ENCODE data around the gene AREL1.

DNA sequence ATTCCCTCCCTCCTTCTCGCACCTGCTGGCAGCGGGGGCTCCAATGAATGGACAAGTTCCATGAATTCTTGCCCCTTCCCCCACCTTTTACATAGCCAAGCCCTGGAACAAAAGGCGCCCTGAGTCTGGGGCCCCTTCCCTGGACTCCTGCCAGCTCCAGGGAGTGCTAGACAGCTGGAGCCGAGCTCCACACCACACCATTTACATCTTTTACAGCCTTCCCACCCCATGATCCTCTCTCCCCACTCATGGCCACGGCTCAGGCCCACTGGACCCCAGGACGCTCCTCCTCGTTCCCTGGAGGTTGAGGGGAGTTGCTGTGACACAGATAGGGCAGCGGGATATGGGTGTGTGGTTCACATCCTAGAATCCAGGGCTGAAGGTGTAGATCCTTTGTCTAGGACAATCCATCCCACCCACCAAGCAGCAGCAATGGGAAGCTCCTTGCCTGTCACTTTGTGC lies 21.7 kb upstream of the VRTN start:
- PRO-cap, result no peak

DNA sequence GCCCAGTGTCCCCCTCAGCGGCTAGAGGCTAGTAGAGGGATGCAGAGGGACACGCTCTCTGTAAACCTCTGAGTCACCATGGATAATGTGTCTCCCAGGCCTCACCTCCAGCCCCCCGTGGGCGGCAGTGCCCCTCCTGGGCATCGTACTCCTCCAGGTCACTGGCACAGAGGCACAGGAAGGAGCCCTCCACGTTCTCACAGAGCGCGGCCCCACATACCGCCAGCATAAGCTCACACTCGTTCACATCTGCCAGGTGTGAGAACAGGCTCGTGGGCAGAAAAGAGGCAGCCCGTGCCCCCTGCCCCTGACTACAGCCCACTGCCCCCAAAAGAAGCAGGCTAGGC lies 12.4 kb downstream of the ISCA2 start:
- PRO-cap, result no peak

DNA sequence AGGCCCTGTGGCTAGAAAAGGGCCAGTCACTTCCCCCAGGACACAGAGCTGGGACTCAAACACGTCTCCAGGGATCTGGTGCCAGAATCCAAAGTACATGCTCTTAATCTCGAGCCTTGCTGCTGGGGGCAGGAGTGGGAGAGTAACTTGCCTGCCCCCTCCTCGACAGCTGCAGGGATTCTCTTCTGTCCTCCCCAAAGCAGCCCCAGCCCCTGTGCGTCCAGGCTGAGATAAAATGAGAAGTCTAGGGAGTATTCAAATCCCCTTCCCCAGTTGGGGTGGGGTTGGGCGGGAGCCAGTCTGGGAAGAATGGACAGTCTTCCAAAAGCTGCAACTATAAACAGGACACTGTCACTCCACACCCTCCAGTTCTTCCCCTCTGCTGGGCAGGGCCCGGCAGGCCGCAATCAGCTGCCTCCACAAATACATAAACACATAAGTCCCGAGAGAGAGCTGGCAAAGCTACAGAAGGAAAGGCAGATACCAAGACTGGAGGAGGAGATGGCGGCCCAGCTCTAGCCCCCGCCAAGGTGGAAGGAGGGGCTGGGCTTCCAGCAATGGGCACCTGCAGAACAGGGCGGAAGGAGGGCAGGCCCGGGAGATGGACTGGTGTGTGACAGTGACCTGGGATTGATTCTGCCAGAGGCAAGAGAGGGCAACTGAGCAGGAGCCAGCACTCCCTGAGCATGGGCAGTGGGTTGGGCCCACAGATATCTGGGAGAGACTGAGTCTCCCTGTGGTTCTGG lies 12.7 kb downstream of the LTBP2 start:
- PRO-cap, result no peak

DNA sequence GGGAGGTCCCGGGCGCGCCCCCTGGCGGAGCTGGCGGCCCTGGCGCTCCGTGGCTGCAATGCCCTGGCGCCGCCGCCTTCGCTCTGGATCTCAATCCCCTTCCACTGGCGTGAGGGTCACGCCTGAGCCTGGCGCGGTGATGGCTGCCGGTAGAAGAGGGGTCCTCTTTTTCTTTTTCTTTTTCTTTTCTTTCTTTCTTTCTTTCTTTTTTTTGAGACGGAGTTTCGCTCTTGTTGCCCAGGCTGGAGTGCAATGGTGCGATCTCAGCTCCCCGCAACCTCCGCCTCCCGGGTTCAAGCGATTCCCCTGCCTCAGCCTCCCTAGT lies 670 bp upstream of the LTBP2 start:
- PRO-cap, result no peak

DNA sequence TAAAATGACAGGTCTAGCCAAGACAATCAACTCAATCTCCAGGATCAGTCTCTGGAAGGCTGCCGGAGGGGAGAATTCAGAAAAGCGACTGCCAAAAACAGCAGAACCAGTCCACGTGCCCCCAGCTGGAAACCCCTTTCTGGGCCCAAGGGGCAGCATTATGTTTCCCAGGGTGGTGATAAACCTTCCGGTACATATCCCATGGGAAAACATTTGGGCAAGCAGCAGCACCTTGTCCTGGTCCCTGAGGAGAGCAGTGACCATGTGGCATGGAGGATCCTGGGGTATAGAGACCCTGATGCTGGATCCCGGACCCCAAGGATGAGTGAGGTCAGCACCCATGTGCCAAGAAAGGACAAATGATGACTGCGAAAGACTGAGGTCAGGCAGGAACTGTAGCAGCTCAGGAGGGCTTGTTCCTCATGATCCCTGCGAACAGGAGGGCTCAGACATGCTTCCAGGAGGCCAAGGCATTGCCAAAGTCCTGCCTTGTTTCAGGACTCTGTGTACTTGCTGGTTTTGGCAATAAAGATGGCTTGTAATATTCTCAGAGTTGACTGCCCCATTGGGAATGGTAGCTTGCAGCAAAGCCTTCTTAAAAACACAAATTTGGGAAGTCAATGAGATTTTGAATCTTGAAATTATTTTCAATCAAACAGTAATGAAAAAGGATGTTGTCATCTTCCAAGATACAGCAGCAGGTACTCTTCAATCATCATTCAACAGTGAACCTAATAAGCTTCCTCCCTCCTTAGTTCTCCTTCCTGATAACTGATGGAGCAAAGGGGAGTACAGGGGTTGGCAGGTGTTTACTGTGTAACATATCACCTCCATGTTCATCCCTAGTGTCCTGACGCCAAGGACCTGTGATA lies 50.0 kb upstream of the LTBP2 start:
- PRO-cap, result no peak

- PRO-cap, result bidirectional peak, plus-strand start at chr14:74713181, minus-strand start at chr14:74713051
These were observed at the start of gene AREL1 for GRCh38 chr14:74712392-74713507. Gene AREL1, minus strand, starts transcription at chr14:74713080.

DNA sequence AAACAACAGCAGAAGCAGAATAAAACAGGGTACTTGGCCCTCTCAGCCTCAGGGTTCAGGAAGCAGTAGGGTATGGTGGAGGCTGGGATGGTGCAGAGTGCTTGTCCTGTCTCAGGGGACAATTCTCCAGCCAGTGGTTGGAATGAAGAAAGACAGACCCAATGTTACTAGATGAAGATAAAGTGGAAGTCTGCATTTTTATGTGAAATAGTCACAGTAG lies 32.4 kb downstream of the PROX2 start:
- PRO-cap, result no peak

DNA sequence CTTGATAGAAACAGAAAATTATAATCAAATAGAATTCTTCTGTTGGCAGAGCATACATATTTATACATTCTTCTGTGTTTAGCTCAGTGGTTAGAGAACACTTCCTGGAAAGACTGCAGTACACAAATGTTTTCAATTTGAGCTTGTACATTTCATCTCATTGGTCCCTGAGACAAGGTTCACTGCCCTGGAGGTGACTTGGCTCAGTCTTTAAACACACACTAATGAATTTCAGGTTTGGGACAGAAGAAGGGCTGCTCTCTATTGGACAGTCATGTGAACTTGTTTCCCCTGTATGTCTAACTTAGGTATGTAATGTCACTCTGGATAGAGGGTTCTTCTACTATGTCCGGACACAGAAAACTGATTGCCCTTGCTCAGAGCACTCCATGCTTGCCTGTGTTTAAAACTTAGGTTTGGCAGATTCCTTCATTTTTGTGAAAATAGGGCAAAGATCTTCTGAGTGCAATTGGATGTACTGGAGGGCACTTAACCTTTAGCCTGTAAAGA lies 22.9 kb downstream of the PROX2 start:
- PRO-cap, result no peak

DNA sequence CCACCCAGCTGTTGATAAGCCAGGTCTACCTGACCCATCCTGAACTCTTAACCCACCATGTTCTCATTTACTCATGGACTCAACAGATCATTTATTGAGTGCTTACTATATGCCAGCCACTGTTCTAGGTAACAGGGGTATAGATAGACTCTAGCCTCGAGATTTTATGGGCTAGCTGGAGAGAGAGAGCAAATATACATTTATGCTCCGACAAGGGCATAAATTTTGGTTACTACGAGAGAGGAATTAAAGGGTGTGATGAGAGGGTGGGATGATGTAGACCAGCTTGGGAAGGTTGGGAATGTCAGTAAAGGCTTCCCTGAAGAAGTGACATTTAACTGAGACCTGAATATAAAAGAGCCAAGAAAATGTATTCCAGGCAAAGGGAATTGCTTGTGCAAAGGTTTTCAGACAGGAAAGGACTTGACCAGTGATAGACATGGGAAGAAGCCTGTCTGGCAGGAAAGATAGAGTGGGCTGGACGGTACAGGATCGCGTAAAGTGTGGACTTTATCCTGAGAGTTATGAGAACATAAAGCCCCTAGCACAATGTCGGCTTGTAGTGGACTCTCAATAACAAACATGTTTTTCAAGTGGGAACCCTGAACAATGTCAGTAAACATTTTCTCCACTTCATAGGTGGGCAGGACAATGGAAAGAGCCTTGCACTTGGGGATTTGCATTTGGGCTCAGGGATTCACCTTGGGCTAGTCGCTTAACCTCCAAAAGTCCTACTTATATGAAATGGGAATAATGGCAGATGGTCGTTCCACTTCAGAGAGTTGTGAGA lies 2.2 kb downstream of the DLST start:
- PRO-cap, result no peak

- PRO-cap, result no peak
These were observed 15.9 kb downstream of the RPS6KL1 start for GRCh38 chr14:74907106-74907562.

DNA sequence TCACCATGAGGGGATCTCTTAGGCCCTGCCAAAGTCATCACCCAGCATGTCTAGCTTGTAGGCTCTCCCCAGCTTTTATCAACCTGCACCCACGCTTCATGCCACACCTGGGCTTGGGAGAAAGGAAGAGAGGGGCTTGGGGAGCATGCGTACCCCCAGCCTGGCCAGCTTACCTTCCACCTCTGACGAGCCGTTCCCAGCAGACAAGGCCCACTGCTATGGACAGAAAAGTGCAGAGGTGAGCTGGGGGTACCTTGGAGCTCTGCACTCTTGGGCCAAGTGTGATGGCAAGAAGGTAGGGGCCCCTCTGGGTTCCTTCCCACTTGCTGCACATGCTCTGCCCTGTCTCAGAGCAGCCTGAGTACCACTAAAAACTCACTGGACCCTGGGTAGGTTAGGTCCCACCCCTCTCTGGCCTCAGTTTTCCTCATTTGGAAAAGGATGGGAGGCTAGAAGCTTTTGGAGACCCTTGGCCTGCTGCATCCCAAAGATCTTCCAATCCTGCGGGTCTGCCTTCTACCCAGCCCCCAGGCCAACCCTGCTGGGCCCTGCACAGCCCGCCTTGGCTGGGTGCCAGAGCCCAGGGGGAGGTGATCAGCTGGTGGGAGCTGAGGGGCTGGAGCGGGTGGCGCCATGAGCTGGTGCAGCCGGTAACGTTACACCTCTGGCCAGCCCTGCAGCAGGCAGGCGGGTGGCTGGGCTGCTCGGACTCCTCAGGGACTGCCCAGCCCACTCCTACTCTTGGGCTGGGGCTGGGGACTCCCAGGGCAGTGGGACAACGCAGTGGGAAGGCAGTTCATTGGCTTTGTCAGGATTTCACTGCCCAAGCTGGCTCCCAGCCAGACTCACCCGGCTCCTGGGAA lies 1.4 kb downstream of the PGF start:
- PRO-cap, result no peak

DNA sequence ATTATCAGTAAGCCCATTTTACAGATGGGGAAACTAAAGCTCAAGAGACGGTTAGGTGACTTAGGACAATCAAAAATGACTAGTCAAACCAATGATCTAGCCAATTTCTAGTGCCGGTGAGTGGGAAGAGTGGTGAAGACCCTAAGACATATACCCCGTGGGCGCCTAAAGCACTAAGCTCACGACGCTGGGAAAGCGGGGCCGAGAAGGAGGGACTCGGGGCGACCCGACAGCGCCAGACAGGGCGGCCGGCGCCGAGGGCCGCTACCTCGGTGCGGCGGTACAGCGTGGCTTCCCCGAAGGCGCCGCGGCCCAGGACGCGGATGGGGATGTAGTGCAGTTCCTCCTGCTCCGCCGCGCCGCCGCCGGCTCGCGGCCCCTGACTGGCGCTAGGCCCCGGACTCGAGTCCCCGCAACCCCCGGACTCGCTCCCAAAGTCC lies 393 bp downstream of the NEK9 start:
- PRO-cap, result no peak

GRCh38 chr14:75127825-75128232 lies 981 bp upstream of the NEK9 start:
- PRO-cap, result no peak

- PRO-cap, result no peak
These were observed 20.4 kb upstream of the FOS start for GRCh38 chr14:75258145-75258632.

DNA sequence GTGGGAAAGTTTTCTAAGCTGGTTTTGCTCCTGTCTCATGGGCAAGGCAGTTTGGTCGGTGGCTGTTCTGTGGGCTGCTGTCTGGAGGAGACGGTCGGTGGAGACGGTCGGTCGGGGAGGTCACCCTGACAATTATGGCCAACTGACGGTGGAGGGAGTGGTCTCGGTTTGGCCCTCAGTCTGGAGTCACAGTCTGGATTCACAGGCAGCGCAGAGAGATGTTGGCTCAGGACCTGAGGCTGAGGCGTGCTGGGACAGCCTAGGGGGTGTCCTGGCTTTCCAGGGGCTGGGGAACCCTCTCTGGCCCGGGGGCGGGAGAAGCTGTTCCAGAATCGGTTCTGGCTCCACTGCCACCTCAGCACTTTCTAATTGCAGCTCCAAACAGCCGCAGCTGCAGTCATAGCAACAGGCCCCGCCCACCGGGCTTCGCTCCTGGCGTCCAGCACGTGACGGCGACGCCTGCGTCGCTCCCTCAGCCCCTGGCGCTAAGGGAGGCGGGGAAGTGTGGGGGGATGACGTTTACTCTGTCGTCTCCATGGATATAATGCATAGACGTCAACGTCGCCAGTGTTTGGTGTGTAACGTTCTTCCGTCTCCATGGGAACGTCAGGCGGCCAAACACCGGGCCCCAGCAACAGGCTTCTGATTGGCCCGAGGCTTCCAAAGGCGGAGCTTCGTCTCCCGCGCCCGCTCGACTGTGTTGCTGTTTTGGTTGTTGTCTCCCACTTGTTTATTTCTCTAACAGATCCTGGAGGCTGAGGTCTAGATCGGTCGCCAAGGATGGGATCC lies 19.8 kb upstream of the FOS start:
- PRO-cap, result bidirectional peak, plus-strand start at position 80 of the sequence, minus-strand start at position 92 of the sequence; bidirectional peak, plus-strand start at position 189 of the sequence, minus-strand start at position 223 of the sequence; bidirectional peak, plus-strand start at position 744 of the sequence, minus-strand start at position 367 of the sequence

GRCh38 chr14:75259422-75260103 lies 19.1 kb upstream of the FOS start:
- PRO-cap, result bidirectional peak, plus-strand start at chr14:75259696, minus-strand start at chr14:75259629

GRCh38 chr14:75315130-75315540 lies 36.5 kb downstream of the FOS start:
- PRO-cap, result no peak

DNA sequence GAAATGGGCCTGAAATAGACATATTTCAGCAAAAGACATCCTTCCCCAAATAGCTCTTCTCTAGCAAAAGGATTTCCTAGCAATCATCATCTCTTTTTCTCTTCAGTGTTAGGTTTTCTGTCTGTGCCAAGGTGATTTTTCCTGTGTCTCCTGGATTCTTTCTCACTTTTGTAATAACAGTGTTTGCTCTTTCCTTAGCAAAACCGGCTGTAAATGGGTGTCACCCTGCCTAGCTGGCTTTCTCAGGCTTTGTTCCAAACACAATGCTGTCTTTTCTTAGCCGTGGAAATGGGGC lies 21.8 kb downstream of the JDP2 start:
- PRO-cap, result no peak

DNA sequence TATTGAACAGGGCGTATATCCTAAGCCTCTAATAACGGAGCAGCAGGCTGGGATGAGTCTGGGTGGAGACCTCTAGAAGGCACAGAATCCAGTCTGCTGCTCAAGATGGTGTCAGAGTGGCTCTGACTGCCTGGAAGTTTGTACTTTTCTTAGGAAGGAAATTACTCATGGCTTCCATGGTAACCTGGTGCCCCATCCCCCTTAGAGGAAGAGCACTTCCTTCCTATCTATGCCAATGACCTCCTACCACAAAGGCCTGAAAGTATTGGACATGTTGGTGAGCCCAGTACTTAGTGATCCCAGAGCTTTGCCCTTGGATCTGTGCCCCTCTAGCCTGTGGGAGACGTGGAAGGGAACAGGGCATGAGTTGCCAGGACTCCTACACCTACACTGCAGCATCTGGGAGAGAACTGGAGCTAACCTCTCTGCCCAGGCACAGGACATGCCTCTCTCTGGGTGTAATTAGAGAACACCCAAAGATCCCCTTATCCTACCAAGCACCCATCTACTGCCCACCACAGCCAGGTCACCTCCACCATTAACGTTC lies 1.6 kb downstream of the BATF start:
- PRO-cap, result no peak

DNA sequence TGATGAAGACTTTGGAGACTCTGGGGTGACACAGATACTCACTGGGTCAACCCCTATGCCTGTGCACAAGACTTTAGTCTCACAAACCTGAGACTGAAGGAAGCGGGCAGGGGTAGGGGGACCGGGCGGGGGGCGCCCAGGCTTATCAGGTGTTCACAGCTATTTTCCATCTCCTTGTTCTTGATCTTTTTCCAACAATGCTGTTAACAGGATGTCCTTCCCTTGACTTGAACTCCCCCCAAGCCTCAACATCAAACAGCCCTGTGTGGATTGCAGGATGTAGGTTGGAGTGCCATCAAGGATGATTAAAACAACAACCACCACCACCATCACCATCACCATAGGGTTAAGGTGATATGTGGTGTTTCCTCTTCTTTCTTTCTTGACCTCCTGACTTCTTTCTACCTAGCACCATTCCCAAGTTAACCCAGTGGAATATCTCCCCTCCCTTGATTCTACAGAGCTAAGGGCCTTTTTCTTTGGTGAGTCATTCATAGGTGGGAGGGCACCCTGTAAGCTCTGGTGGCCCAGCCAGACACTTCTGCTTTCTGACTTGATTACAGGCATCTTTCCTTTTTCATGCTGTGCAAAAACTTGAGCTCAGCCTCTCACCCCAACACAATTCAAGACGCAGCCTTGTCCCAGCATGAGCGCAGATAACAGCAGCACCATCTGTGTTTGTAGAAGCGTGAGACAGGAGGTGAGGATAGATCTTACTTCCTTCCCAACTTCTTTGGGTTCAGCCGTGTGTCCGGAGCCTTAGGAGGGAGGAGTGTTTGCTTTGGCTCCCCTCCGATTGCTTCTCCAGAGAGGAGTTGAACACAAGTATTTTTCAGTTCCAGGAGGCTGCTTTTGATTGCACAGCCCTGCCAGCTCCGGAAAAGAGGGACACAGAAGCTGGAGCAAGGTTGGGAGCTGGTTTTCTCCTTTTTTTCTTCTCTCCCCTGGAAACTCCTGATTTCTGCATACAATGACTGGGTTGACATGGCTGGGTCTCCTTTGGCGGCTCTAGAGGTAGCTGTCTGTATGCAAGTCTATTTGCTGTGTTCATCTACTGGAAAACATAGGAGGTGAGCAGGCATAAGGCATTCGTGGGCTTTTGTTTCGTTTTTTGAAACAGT lies 26.9 kb downstream of the FLVCR2 start:
- PRO-cap, result no peak

All from mesothelial cell of epicardium (in vitro differentiated cells).